T-cell (primary cell): ENCODE measurements around the genes CPN1 and OGA.

- PRO-cap, 7 experiments: no peak in any of the 7 experiments
These were observed 2.4 kb upstream of the NKX2-3 start for GRCh38 chr10:99530416-99530667.

DNA sequence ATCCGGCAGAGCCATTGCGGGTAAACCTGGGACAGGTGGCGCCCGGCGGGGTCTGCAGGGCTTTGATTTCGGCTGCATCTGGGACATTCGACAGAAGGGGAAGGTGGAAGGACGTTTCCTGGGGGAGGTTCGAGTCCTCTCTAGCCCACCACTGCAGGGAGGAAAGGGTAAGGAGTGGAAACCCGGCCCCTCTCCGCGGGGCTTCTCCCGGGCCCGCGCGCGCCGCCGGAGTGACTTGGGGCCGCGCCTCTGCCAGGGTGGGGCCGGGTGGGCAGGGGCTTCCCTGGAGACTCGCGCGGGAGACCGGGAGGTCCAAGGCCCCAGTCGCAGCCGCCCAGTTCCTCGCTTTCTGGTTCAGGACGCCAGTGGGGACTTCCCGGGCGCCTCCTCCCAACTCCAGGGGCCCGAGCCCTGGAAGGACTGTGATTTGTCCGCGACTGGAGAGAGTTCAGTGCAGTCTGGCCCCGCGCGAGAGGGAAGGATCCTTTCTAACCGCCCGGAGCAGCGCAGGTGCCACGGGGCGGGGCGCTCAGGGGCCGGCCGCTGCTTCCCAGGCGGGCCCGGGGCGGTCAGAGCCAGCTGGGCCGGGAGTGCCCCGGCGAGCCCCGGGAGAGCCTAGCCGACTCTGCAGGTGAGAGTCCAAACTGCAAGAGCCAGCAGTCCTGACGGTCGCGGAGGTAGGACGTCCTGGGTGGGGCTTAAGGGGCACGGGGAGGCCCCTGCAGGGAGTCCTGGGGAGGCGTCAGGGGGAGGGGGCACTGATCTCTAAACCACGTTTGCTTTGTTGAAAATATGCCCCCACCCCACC is 7.9 kb downstream of the NKX2-3 start:
- PRO-cap, 7 experiments: no peak in any of the 7 experiments

DNA sequence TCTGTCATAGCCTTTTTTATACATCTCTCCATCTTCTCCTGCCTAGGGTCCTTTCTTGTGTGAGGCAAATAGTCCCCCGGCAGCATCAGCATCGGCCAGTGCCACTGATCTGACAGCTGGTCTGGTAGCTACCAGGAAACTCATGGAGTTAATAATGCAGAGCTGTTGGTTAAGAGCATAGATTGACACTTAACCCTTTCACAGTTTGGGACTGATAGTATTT is 1.7 kb downstream of the CUTC start:
- PRO-cap, 7 experiments: no peak in any of the 7 experiments

- PRO-cap, 7 experiments: no peak in any of the 7 experiments
These were observed 6.2 kb downstream of the ABCC2 start for GRCh38 chr10:99788408-99789247.

- PRO-cap, 7 experiments: no peak in any of the 7 experiments
These were observed 78.5 kb downstream of the DNMBP start for GRCh38 chr10:99931198-99931714.

DNA sequence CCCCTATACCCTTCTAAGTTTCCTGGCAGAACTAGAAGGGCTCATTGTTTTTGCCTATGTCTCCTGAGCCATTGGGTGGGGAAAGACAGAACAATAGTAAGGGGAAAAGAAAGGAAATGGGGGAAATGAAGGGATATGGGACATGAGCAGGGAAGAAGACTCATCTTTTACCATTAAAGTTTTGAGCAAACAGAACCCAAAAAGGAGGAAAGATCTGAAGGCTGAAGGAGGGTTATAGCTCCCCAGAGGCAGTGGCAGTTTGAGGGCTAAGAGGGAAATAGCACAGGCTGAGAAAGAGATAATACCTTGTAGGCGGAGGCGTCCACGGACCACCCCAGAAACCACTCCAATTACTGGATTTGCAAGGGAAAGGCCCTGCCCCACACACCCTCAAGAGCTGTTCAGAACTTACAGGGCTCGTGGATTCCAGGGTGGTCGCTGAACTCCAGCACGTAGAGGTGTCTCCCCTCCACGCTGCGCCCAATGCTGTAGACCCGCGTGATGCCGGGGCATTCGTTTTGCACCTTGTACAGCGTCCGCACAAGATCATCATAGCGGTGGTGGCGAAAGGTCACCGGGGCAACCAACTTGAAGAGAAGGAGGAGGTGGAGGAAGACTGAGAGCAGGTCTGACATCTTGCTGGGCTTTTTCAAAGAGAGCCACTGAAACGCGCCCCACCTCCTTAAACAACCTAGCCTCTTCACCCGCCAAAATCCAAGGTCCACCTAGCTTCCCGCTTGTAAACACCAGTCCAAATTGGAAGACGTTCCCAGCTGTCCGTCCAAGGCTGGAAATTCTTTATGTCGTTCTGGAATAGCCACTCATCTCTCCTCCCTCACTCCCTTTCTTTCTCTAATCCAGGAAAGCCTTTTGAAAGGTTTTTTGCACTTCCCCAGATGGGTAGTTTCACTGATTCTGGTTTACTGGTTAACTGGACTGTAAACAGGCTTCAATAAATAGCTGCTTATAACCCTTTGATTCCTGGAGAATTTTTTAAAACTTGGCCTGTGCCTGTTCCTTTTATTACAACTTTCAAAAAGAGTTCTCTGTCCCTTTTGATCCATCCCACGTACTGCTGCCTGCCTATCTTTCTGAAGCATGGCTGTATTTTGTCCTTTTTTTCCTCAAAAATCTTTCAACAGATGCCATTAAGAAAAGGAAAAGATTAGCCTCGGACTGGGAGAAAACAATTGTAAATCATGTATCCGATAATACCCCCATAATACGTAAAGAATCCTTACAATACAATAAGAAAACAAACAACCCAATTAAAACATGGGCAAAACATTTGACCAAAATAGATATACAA is at the start of gene CPN1:
Gene CPN1 (minus strand): TSS at position 879 of the 1,309 bp plus-strand sequence.
- PRO-cap, 7 experiments: peak in 1 of 7 experiments; most common minus-strand start position 686 of the sequence (in 1)

GRCh38 chr10:100356029-100356827 is 9.2 kb downstream of the SCD start:
- PRO-cap, 7 experiments: no peak in any of the 7 experiments

DNA sequence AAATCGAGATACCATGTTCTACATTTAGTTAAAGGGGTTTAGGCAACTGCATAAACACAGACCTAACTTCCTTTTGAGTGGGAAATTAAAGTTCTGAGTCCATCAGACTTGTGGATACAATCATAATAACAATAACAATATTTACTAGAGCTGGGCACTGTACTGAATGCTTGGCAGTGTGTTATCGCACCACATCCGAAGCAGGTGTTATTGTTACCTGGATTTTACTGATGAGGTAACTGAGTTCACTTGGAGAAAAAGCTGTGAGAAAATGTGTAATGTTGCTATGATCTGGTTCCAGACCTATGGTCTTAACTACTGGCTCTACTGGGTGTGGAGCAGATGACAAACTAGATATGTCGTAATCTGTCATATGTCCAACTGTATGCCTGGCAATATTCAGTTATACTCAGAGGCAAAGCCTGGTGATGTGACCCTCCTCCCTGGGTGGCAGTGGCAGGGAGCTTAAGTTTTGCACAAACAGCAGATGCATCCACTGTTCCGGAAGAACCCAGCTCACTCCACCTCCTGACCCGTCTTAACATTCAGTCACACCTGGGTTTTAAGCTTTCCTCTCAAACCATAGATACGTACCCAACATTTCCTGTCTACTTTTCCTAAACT is 23.5 kb downstream of the SCD start:
- PRO-cap, 7 experiments: peak in 3 of 7 experiments; most common plus-strand start position 402 of the sequence (in 1); most common minus-strand start position 535 of the sequence (in 3)

GRCh38 chr10:100653854-100654454 is 91.4 kb upstream of the PAX2 start:
- PRO-cap, 7 experiments: no peak in any of the 7 experiments

DNA sequence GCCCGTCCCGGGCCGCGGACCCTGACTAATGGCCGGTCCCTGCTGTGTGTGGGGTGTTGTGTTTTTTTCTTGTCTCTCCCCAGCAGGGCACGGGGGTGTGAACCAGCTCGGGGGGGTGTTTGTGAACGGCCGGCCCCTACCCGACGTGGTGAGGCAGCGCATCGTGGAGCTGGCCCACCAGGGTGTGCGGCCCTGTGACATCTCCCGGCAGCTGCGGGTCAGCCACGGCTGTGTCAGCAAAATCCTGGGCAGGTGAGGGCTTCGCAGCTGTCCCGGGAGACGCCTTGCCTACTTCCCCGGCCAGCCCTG is 4.2 kb downstream of the PAX2 start:
- PRO-cap, 7 experiments: peak in 1 of 7 experiments; most common plus-strand start position 259 of the sequence (in 1)

GRCh38 chr10:100893919-100894429 is 18.8 kb upstream of the SLF2 start:
- PRO-cap, 7 experiments: no peak in any of the 7 experiments

DNA sequence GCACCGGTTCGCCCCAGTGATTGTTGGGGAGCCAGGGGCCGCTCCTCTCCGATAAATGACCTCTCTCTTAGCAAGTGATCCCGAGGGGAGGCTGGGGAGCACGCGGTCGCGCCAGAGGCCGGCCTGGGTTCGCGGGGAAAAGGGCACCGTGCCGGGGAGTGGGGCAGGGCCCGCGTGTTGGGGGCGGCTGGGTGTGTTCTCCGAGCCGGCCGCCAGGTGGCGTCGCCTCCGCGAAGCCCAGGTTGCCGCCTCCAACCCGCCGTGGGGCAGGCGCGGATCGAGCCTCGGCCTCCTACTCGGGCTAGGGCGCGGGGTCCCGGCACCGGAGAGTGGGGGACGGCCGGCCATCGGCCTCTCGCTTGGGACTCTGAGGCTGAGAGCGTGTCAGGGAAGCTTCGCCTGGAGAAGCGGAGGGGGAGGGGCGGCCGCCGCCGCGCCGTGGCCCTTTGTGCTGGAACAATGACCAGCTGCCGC is 516 bp upstream of the LZTS2 start:
- PRO-cap, 7 experiments: peak in 7 of 7 experiments; most common plus-strand start position 269 of the sequence (in 7); most common minus-strand start position 147 of the sequence (in 1)

DNA sequence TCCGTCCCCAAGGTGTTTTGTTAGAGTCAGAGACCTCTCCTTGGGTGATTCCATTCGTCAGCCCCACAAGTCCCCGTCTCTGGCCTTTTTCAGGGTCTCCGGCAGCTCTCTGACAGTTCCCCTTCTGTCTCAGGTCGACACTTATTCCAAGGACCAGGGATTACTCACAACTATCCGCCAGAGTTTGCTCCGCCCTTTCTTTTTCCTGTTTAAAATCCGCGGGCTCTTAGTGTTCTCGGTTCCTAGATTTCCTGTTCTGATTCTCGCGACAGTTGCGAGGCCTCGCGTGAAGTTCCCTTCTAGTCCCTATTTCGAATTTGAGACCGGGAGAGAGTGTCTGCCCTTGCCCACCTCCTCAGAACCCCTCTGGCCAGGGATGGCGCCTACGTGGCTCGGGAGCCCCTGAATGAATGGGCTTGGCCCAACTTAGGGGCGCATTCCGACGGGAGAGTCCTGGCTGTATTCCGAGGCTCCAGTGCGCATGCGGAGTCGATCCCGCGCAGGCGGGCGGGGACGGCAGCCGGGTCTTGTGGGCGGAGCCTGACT is 1.2 kb upstream of the KAZALD1 start:
- PRO-cap, 7 experiments: no peak in any of the 7 experiments

GRCh38 chr10:101064118-101064666 is 2.4 kb downstream of the KAZALD1 start:
- PRO-cap, 7 experiments: no peak in any of the 7 experiments

DNA sequence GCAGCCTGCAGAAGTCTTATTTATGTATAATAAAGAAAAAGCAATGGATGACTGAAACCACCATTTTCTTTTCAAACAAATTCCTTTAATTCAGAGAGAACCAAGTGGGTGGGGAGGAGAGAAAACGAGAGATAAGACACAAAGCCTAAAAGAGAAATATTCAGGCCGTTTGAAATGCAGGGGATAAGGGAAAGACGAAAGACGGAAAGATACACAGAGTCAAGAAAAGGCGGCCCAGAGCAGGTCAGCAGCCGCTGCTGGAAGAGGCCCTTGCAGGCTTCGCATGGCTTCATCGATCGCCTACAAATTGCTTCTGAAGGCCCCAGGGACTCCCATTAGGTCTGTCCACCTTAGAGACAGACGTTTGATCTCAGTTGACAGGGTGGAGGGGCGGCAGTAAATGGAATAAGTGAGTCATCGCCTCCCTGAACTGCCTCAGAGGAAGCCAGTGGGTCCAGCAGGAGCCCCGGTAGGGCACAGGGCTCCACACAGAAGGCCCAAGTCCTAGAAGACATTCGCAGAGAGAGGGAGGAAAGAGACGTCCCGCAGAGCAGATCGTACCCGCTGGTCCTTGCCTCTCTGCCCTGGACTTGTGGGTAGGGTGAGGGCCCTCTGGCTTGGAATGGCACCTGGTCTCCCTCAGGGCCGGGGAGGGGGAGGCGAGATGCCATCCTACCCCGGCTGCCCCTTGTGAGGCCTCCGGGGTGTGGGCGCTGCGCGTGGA is 4.8 kb downstream of the TLX1 start:
- PRO-cap, 7 experiments: no peak in any of the 7 experiments

DNA sequence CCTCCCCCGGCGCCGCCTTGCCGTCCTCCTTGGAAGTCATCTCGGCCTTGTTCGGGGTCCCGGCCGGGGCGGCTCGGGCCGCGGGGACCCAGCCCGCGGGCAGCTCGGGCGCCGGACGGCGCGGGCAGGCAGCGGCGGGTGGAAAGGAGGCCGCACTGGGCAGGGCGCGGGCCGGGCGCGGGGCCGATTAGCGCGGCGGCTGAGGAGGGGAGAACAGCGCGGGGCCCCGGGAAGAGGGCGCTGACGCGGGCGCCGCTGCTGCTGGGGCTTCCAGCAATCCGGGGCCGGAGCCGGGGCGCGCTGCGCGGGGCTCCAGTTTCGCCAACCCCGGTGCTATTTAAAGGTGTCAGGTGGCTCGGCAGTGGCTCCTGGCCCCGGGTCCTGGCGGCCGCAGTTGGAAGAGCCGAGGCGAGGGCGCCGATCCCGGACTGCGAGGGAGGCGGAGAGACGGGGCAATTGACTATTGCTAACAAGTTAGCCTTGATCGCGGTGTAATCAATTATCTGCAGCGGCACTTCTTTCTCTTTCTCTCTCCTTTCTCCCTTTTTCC is 412 bp downstream of the LBX1 start:
- PRO-cap, 7 experiments: no peak in any of the 7 experiments

DNA sequence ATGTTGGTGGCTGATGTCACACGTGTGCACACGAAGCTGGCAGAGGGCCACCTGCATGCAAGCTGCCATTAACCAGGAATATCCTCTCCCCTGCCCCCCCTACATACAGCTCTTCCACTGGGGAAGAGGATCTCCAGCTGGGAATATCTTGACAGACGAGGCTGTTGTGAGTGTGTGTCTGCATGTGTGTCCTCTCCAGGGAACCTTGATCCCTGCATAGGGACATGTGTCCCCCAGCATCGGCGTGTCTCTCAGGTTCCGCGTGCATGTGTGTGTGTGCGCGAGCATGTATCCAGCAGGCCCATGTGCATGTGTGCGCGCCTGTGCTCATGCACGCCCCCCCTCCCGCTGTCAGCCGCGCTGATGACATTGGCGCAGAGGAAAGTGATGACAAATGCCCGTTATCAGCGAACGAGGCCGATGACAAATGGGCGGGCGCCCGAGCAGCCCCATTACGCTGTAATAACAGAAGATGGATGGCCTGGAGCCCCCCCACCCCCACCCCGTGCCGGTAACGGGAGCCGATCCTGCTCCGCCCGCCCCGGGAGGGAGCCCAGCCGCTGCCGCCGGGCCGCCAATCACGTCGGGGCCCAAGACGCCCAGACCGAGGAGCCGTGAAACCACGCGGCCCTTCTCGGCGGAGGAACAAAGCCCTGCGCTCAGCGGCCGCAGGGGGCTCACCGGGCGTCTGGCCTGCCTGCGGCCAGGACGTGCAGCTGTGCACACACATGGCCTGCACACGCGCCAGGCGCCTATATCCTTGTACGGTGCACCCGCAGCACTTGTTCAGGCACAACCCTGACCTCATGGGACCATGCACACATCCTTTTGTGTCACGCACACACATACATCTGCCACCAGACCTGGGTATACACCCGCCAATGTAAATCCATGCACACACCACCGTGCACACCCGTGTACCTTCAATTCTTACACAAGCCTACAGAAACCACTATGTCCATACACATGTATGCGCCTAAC is 21.6 kb downstream of the POLL start:
- PRO-cap, 7 experiments: no peak in any of the 7 experiments

GRCh38 chr10:101579197-101579737 is 8.8 kb downstream of the POLL start:
- PRO-cap, 7 experiments: no peak in any of the 7 experiments

GRCh38 chr10:101695372-101695491 is 262 bp upstream of the FBXW4 start:
- PRO-cap, 7 experiments: no peak in any of the 7 experiments

- PRO-cap, 7 experiments: peak in 7 of 7 experiments; most common plus-strand start chr10:101818764 (in 4); most common minus-strand start chr10:101818442 (in 7)
These were observed at the start of gene OGA for GRCh38 chr10:101817933-101818868. Gene OGA, minus strand, starts transcription at chr10:101818444.